PFSK-1 (cell line): ENCODE data around the genes OR7D4 and ICAM1.

GRCh38 chr19:8686481-8686864 is 12.1 kb downstream of the ACTL9 start:
- RRBS = no CpG with 5 or more reads among the region's 3 CpGs

DNA sequence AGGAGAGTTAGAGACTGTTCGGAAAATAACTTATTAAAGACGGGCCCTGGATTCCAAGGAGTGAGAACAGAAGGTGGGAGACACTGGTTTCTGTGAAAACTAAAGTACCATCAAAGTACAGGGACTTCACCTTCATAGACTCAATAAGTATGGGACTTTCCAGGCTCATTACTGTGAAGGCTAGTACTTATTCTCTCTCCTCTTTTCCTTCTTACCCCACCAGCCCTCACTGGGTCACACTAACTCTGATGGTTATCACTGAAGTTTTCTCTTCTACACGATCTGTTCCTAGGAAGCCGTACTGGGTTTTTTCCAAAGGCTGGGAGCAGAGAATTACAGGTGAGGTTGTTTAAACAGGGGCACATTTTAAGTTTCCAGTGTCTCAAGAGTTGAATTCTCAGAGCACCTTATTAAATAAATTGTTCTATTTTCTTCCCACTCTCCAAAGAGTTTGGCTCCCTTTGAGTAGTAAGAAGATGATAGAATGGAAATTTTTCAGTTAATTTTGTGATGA is at the start of gene OR7D4:
Gene OR7D4, minus strand, starts transcription at position 297 of the 514 bp plus-strand sequence.
- RRBS = no CpG with 5 or more reads among the region's 4 CpGs

- RRBS = no CpG with 5 or more reads among the region's 2 CpGs
These were observed 9.9 kb upstream of the ZNF561 start for GRCh38 chr19:9630954-9631318.

DNA sequence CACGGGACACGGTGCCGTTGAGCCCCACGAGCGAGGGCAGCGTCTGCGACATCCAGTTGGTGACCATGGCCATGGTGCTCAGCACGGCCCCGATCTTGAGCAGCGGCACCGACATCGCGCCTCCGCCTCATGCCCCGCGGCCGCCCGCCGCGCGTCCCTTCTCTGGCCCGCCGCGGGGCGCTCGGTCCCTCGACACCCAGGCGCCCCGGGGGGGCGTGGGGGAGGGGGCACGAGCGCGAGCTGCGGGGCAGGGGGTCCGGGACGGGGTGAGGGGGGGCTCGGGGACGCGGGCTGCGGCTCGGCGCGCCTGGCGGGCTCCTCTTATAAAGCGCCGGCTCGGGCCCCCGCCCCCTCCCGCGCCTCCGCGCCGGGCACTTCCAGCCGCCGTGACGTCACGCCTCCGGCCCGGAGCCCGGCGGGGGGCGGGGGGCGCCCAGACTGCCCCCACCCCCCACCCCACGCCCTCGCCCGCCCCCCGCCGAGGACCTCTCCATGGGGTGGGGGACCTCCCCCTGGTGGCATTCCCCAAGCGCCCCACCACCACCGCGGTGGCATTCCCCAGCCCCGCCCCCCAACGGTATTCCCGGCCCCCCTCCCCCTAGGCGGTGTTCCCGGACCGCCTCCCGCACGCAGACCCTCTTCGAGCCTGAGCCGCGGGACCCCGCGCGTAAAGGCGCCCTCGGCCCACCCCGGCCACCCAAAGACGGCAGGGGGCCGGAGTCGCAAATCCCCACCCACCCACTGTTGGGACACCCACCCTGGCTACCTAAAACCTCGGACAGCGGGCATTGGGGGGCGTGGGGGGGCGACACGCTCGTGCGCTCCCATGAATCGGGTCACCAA is 22.6 kb downstream of the OLFM2 start:
- RRBS = 63% methylated on average over 38 of the region's 99 CpGs

DNA sequence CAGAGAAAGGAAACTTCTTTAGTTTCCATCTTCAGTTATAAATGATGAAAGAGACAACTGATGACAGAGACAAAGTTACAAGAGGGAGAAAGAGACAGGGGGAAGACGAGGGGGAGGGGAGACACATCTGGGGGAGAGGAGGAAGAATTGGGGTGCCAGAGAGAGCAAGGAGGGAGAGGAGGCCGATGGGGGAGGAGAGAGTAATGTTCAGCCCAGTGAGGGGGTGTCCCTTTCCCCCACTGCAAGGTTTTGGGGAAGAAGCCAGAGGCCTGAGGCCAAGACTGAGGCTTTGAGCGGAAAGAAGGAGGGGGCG is 699 bp upstream of the PPAN start:
- RRBS = no CpG with 5 or more reads among the region's 4 CpGs

GRCh38 chr19:10107590-10108238 is 1.6 kb downstream of the PPAN start:
- RRBS = no CpG with 5 or more reads among the region's 15 CpGs

- RRBS = no CpG with 5 or more reads among the region's 43 CpGs
These were observed 2.8 kb downstream of the P2RY11 start for GRCh38 chr19:10114118-10114958.

DNA sequence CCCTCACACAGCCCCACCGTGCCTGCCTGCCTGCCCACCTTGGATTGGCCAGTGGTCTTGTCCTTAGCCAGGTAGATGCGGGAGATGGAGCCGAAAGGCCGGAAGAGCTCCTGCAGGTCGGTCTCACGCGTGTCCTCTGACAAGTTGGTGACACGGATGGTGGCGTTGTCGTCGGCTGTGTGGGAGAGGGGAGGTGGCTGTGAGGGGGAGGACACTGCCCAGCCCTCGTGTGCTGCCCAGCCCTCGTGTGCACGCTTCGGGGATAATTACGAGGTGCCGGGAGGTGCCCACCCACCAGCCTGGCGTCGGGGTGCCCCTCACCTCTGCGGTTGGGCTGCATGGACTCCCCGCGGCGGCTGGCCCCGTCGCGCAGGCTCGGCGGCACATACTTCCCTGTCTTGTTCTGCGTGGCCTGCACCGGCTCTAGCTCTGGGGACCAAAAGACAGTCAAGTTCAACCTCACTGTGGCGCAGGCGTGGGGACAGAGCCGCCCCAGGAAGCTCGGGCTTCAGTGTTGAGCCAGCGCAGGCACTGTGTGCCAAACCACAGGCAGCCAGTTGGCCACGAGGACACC is 4.0 kb downstream of the EIF3G start:
- RRBS = no CpG with 5 or more reads among the region's 36 CpGs

DNA sequence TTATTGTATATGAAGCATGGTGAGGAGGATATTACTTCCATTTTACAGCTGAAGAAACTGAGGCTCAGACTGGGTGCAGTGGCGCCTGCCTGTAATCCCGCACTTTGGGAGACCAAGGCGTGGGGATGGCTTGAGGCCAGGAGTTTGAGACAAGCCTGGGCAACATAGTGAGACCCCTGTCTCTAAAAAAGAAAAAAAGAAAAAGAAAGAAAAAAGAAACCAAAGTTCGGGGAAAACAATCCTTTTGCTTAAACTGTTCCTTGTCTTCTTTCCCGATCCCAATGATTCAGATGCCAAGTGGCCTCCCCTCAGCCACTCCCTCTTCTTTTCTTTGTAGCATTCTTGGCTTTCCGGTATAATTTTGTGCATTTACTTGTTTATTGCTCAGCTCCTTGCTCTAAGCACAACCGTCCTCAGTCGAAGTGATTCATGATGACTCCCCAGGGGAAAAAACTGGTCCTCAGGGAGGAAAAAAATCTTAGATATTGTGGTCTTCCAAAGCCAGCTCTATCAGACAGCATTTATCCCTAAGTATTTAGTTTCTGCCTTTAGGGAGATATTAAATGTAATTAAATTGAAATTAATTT is 1.0 kb upstream of the EIF3G start:
- RRBS = no CpG with 5 or more reads among the region's 8 CpGs

DNA sequence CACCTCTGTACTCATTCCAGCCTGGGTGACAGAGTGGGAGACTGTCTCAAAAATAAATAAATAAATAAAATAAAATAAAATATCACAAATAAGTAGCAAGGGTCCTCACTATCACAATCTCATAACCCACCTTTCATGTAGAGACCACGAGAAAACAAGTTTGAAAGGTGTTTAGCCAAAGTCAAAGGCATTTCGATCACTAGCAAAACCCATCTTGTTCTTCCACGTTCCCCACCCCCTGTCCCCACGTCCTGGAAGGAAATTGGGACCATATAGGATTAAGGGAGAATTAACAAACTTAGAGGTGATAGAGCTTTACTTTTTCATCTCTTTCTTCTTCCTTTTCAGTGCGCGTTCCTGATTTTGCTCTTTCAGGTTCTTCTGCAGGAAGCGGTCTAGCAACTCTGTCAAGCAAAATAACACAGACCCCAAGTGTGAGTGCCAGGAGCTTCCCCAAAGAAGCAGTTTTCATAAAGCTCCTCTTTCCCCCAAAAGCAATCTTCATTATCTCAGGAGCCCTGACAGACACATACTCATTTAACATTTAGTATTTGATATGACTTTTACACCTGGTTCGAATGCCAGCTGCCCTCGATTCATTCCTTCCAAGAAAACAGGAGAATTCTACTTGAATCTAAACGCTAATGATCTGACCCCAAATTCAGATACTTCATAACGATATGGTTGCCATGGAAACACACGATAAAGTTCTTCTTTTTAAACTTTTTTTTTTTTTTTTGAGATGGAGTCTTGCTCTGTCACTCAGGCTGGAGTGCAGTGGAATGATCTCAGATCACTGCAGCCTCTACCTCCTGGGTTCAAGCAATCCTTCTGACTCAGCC is 21.8 kb downstream of the DNMT1 start:
- RRBS = no CpG with 5 or more reads among the region's 12 CpGs

- RRBS = no CpG with 5 or more reads among the region's 8 CpGs
These were observed 19.4 kb downstream of the DNMT1 start for GRCh38 chr19:10175264-10175933.

DNA sequence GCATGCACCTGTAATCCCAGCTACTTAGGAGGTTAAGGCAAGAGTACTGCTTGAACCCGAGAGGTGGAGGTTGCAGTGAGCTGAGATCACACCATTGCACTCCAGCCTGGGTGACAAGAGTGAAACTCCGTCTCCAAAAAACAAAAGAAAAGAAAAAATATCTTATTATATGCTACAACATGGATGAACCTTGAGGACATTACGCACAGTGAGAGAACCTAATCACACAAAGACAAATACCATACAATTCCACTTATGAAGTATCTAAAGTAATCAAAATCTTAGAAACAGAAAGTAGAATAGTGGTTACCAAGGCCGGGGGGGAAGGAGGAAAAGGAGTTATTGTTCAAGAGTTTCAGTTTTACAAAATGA is 3.9 kb upstream of the DNMT1 start:
- RRBS = no CpG with 5 or more reads among the region's 4 CpGs

- RRBS = no CpG with 5 or more reads among the region's 6 CpGs
These were observed 11.3 kb downstream of the S1PR2 start for GRCh38 chr19:10219692-10220394.

DNA sequence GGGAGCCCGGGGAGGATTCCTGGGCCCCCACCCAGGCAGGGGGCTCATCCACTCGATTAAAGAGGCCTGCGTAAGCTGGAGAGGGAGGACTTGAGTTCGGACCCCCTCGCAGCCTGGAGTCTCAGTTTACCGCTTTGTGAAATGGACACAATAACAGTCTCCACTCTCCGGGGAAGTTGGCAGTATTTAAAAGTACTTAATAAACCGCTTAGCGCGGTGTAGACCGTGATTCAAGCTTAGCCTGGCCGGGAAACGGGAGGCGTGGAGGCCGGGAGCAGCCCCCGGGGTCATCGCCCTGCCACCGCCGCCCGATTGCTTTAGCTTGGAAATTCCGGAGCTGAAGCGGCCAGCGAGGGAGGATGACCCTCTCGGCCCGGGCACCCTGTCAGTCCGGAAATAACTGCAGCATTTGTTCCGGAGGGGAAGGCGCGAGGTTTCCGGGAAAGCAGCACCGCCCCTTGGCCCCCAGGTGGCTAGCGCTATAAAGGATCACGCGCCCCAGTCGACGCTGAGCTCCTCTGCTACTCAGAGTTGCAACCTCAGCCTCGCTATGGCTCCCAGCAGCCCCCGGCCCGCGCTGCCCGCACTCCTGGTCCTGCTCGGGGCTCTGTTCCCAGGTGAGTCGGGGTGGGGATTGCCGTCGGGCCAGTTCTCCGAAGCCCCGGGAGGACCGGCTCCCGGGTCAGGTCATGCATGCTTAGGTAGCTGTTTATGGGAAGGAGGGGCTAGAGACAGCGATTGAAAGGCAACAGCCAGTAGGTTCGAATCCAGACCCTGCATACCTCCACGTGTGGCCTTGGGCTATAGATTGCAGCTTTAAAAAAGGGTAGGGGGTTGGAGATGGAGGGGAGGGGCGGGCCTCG is at the start of gene ICAM1:
Gene ICAM1, plus strand, starts transcription at position 511 of the 863 bp plus-strand sequence.
- RRBS = 10% methylated on average over 25 of the region's 54 CpGs

DNA sequence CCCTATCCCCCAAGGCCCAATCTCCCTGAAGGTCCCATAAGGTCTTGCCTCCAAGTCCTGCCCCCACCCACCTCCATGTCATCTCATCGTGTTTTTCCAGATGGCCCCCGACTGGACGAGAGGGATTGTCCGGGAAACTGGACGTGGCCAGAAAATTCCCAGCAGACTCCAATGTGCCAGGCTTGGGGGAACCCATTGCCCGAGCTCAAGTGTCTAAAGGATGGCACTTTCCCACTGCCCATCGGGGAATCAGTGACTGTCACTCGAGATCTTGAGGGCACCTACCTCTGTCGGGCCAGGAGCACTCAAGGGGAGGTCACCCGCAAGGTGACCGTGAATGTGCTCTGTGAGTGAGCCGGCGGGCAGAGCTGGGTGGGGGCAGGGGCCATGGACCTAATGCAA is 2.1 kb upstream of the ICAM4 start:
- RRBS = no CpG with 5 or more reads among the region's 13 CpGs

GRCh38 chr19:10285085-10286234 is 1.3 kb upstream of the ICAM4 start:
- RRBS = 90% methylated on average over 5 of the region's 18 CpGs

DNA sequence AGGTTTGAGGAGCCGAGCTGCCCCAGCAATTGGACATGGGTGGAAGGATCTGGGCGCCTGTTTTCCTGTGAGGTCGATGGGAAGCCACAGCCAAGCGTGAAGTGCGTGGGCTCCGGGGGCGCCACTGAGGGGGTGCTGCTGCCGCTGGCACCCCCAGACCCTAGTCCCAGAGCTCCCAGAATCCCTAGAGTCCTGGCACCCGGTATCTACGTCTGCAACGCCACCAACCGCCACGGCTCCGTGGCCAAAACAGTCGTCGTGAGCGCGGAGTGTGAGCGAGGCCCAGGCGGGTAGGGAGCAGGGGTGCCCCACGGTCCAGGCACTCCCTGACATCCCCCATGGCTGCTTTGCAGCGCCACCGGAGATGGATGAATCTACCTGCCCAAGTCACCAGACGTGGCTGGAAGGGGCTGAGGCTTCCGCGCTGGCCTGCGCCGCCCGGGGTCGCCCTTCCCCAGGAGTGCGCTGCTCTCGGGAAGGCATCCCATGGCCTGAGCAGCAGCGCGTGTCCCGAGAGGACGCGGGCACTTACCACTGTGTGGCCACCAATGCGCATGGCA is 4.4 kb downstream of the ICAM5 start:
- RRBS = 95% methylated on average over 13 of the region's 38 CpGs

DNA sequence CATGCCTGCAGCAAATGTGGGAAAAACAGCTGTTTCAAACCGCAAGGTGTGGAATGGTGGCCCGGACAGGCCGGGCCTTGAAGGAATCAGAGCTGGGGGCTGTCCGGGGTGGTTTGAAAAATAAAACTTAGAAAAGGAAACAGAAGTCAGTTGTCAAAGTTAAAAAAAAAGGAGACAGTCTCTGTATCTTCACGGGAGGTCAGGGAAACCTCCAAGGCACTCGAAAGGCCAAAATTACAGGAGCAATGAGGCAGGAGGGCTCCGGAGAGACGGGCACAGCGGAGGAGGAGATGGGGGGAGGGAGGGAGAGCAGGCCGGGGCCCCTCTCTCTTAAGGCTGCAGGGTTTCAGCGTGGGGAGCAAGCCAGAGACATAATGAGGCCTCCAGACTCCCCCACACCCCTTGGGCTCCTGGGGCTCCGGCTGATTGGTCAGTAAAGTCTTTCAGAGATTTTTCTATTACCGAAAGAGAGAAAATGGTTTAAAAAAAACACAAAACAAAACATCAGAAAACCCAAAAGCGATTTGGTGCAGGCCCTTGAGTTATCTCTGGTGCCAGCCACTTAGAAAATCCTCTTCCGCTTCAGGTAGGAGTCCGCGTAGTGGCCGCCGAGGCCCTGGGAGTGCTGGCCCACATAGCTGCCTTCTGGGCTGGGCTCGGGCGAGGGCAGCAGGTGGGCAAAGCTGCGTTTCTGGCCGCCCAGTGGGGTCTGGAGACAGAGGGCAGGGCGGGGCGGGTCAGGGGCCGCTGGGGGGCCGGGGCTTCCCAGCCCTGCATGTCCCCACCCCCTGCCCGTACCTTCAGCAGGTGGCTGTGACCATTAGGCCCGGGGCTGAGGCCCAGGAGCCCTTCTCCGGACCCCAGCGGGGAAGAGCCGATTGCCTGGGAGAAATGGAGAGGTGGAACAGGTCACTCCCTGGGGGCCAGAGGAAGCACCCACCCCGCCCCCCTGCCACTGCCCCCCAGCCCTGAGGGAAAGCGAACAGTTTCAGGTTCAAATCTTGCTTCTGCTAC is 1.4 kb upstream of the FDX2 start:
- RRBS = 91% methylated on average over 10 of the region's 34 CpGs

DNA sequence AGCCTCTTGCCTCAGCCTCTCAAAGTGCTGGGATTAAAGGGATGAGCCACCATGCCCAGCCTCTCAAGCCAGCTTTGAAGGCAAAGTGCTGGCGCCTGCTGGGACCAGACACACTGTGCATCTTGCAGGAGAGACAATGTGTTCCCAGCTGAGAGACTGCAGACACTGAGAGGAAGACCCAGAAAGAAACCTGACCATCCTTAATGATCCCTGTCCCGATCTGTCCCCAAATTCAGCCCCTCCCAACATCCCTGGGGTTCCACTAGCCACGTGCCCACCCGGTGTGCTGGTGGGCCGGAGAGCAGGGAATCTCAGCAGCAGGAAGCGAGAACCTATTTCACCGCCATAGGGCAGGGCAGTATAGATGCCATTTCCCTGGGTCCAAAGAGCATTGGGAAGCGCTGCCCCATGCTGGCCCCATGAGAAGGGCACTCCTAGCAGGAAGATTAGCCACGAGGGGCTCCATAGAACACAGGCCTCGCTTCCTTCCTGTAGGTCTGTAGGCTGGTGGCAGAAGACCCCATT is 1.0 kb downstream of the RAVER1 start:
- RRBS = no CpG with 5 or more reads among the region's 10 CpGs

- RRBS = no CpG with 5 or more reads among the region's 16 CpGs
These were observed 1.5 kb downstream of the S1PR5 start for GRCh38 chr19:10515637-10516351.